ENCODE measurements around the genes MKS1 and RNF43.

- PRO-cap: no peak
Observed at GRCh38 chr17:57551076-57551895, 193.8 kb downstream of the CCDC182 start.

DNA sequence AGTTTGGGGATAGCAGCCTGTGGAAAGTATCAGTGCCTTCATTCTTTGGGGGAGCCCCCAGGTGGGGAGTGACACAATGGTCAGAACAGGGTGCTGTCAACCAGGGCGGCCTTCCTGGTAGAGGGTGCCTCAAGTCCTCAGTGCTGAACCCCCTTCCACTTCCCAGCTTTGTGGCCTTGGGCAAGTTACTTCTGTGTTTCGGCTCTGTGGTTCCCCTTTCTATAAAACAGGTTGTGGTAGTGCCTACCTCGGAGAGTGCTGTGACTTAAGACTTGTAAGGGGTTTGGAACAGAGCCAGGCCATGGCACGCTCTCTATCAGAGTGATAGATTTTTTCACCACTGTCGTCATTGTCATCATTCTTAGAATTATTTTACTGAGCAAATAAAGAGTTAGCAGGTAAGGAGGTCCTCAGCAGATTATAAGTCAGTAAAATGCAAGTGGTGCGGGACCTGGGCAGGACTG lies 141.1 kb downstream of the CCDC182 start:
- PRO-cap: no peak

DNA sequence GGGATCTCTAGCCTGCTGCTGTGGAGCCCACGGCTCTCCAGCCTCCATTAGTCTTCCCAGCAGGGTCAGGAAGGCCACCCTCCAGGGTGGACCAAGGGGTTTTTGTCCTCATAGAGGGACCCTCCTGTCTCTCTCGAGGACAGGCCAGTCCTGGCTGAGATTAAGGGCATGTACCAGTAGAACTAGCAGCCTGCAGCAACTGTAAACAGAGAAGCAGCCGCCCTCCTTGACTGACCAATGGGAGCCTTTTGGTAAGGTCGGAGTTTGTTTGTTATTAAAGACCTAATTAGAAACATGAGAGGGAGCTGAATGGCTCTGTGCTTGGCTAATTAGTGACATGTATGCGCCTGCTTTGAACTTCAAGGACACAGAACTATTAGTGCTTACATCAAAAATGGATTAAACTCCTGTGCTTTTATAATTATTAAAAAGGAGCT lies 80.0 kb downstream of the CCDC182 start:
- PRO-cap: no peak

- PRO-cap: no peak
Observed at GRCh38 chr17:57680602-57681889, 64.1 kb downstream of the CCDC182 start.

GRCh38 chr17:57697963-57698628 lies 47.0 kb downstream of the CCDC182 start:
- PRO-cap: no peak

DNA sequence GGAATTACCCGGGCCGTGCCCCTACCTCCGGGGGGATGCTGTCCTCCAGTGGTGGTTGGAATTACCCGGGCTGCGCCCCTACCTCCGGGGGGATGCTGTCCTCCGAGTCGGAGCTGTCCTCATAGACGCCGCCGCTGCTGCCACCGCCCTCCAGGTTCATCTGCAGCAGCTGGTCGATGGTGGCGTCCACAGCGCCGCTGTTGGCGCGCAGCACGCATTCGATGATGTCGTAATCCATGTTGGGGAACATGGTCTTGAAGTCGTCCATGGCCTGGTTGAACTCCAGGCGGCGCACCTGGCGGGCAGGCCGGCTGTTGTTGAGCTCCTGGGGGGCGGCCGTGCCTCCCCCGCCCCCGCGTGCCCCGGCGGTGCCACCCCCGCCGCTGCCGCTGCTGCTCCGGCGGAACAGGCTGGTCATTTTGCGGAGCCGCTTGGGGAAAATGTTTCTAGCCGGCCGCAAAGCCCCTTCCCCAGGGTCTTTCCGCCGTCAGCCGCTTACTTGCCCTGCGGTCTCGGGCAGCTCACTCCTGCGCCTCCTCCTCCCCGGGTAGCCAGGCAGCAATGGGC lies 35.4 kb upstream of the MRPS23 start:
- PRO-cap: no peak

- PRO-cap: no peak
Observed at GRCh38 chr17:57898590-57899421, 49.0 kb upstream of the MRPS23 start.

DNA sequence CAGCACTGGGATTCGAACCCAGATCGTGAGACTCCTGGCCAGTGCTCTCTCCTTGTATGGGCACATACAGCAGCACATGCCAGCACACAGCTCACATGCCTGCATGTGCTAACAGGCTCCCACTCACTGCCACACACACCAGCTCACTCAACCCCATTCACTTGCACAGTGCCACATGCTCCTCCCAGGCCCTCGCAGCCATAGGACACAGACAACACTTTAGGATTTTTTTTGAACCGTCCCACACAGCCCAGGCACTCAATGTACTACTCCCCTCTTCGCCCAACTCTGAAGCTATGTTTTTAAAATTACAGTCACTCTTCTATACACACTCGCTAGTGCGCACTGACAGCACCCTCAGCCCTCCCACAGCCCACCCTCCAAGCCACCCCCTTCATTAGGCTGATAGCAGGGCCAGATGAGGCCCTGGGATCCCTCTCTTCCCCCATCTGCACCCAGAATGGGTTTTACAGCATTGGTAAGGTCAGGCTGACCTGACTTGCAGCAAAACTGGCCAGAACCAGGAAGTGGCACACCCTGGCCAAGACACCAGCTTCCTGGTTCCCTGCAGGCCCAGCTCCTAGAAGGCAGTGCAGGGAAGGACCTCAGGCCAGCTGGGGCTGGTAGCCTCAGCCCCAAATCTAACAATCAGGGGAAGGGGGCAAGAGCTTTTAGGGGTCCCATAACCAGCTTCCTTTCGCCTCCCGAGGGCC lies 49.8 kb upstream of the MRPS23 start:
- PRO-cap: bidirectional peak, plus-strand start at position 583 of the sequence, minus-strand start at position 512 of the sequence

GRCh38 chr17:57988459-57989377 lies 664 bp upstream of the VEZF1 start:
- PRO-cap: bidirectional peak, plus-strand start at chr17:57988535, minus-strand start at chr17:57988228; unidirectional peak, minus-strand start at chr17:57988722; bidirectional peak, plus-strand start at chr17:57989183, minus-strand start at chr17:57989105

DNA sequence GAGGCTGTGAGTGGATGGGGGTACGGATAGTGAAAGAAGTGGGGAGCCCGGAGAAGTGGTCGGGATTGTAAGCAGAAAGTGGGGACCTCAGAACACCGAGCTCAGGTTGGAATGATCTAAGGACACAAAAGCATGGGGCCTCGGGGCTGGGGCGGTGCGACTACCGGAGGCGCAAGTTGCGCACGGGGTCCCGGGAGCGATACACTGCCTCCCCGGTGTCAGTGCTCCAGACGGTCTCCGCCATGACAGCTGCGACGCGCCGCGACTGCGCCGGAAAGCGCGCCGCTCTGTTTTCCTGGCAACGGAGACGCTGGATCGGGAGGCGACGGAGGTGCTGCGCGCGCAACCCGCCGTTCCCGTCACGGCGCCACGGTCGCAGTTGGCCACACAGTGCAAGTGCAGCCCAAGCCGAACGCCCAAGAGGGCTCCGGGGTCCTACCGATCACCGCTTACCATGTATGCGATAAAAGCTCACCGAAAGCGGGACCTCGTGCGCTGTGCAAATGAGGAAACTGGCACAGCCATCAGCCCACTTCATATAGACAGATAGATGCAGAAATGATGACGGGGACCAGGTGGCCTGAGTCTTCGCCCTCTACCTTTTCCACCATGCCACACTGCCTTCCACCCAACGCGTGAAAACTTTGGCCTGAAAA lies at the start of gene MKS1:
TSS of gene MKS1 (minus strand) at position 269 of the 656 bp plus-strand sequence.
- PRO-cap: bidirectional peak, plus-strand start at position 390 of the sequence, minus-strand start at position 239 of the sequence

DNA sequence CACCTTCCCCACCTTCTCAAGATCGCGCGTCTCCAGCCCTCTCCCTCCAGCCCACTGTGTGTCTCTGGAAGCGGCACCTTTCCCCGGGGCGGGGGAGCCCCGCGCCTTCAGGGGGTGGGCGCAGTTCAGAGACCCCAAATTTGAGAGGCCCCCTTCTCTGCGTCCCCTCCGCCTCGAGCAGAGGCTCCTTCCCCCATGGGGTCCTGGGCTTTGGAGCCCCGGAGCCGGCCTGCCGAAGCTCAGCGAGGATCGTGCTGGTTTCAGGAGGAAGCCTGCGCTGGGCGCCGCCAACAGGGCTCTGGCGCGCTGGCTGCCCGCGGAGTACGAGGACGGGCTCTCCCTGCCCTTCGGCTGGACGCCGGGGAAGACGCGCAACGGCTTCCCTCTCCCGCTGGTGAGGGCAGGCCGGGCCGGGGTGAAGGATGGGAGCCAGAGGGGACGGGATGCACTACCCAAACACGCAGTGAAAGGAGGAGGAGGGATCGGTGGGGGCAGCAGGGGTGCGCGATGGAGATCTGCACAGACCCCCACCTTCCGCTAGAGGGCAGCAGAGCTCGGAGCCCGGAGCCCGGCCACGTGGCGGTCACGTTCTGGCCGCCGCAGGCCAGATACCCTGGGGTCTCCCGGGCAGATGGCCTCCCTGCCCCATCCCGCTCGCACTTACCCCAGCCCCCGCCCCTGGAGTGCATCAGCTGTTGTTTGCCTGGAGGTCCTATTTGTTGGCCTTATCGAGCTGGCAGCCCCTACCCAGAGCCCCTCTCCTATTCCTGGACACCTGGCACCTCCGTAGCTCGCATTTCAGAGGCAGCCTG lies 11.1 kb downstream of the LPO start:
- PRO-cap: no peak

- PRO-cap: no peak
Observed at GRCh38 chr17:58345497-58346117, 6.4 kb downstream of the SUPT4H1 start.

- PRO-cap: unidirectional peak, minus-strand start at chr17:58377457; unidirectional peak, minus-strand start at chr17:58377608
Observed at GRCh38 chr17:58376941-58377829, 25.2 kb upstream of the SUPT4H1 start.

DNA sequence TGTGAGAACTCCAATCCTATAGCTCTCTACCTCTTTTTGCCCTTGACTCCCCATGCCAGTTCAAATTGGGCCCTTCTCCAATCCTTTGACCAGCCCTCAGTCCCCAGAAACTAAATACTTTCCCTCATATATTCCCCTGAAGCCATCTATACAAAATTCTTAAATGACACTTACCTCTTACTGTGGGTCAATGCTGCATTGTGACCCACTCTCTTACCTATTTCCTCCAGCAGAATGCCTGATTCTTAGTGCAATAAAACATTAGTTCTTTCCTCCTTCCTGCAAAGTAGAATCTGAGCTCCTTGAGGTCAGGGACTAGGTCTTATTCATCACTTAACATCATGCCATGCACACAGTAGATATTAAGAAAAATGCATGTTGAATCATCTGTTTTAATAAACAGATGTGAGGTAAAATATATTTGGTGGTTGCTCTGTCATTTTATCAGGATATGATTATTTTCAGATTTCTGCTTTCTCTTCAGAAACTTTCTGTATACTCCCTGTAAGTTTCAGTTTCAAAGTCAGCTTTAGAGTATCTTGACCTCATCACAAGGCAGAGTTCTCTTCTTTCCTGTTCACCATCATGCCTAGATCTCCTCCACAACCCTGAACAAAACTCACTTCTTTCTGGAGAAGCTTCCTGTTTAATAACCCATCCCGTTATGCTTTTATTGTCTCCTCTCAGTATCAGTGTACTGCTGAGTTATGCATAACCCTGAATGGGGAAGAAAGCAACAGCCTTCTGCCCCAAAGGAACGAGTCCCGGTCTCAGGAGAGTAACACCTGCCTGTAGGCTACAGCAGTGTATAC lies 30.2 kb upstream of the SUPT4H1 start:
- PRO-cap: no peak

- PRO-cap: bidirectional peak, plus-strand start at chr17:58391805, minus-strand start at chr17:58391558
Observed at GRCh38 chr17:58391305-58391999, 25.9 kb downstream of the RNF43 start.

DNA sequence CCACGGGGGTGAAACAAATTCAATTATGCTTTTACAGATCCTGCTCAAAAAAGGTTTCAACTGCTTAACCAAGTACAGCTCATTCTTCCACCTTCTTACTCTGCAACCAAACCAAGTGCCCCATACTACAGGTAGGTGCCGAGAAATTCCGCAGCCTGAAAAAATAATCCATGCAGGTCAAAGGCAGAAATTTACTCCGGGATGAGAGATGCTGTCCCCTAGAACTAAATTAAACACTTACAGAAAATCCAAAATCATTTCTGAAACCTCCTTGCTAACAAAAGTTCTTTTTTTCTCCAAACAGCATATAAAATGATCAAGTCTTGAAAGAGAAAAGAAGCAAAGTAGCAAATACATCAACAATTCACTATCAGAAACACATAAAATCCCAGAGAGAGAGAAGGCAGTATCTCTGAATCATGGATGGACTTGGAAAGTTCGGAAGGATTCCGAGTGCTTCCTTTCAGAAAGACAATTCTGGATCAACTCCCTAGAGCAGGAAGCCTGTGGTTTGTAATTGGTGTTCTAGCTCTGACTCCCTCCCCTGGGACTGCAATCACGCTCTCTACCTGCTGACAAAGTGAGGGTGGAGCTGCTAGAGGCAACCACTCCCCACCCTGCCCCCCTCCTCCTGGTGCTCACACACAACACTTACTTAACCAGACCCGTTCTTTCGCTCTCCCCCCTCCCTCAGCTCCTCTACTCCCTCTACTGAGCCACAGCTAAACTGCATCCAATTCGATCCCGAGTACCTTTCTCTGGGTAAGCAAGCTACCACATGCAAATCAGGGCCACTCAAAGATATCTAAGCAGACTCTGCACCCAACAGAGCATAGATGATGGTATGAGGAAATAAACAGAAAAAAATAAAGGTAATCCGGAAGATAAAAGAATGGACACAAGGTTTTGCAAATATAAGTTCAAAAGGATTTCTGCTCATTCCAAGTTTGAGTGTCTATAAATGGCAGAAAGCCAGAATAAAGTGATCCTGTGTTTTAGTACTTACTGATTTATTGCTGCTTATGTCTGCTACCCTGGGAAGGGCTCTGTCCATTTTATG lies at the start of gene RNF43:
TSS of gene RNF43 (minus strand) at position 491 of the 1,060 bp plus-strand sequence.
- PRO-cap: unidirectional peak, minus-strand start at position 425 of the sequence; unidirectional peak, minus-strand start at position 552 of the sequence; unidirectional peak, minus-strand start at position 574 of the sequence

DNA sequence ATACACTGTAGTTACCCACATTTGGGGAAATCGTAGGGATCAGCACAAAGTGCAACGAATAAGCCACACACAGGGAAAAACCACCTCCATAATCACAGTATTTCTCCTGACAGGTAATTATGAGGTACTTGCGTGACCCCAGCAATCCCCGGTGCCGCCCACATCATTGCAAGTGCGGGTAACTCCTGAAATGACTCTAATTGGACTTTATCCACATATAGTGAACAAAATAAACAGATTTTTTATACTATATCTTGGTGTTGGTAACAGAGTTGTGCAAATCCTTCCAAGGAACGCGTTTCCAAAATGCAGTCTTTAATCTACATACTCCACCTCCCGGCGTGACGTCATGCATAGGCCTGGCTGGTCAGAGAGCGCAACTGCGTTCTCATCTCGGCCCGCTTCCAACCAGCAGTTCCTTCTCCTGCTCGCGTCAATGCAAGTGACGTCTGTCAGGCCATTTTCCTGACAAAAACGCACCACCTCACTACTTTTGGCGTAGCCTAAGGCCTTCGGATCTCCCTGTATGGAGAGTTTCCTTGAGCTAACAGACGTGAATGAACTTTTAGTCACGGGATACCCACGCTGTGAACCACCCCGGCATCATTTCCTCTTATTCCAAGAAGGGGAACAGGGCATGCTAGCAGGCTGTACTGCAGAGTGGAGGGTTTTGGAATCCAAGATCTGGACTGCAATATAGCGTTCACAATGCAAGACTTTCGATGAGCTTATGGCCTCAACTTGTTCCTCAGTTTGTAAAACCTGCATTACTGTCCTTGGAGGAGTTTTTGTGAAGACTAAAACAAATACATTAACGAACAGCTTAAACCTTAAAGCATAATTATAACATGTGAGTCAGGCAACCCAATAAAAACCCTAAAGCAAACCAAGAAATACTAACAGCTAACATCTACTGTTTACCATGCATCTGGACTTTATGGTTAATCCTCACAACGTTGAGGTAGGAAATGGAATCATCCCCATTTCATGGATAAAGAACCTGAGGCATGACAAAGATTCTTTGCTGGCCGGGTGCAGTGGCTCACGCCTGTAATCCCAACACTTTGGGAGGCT lies 24.9 kb downstream of the IGBP1C start:
- PRO-cap: bidirectional peak, plus-strand start at position 621 of the sequence, minus-strand start at position 301 of the sequence

- PRO-cap: no peak
Observed at GRCh38 chr17:58679854-58680252, 12.0 kb downstream of the IGBP1C start.

- PRO-cap: no peak
Observed at GRCh38 chr17:58970908-58971468, 135.7 kb downstream of the TRIM37 start.

- PRO-cap: no peak
Observed at GRCh38 chr17:59365251-59365739, 33.8 kb downstream of the YPEL2 start.

Data from colonic mucosa (tissue), 1 donor.